ENCODE results near the genes SRY, DDX3Y and RBMY1B.

DNA sequence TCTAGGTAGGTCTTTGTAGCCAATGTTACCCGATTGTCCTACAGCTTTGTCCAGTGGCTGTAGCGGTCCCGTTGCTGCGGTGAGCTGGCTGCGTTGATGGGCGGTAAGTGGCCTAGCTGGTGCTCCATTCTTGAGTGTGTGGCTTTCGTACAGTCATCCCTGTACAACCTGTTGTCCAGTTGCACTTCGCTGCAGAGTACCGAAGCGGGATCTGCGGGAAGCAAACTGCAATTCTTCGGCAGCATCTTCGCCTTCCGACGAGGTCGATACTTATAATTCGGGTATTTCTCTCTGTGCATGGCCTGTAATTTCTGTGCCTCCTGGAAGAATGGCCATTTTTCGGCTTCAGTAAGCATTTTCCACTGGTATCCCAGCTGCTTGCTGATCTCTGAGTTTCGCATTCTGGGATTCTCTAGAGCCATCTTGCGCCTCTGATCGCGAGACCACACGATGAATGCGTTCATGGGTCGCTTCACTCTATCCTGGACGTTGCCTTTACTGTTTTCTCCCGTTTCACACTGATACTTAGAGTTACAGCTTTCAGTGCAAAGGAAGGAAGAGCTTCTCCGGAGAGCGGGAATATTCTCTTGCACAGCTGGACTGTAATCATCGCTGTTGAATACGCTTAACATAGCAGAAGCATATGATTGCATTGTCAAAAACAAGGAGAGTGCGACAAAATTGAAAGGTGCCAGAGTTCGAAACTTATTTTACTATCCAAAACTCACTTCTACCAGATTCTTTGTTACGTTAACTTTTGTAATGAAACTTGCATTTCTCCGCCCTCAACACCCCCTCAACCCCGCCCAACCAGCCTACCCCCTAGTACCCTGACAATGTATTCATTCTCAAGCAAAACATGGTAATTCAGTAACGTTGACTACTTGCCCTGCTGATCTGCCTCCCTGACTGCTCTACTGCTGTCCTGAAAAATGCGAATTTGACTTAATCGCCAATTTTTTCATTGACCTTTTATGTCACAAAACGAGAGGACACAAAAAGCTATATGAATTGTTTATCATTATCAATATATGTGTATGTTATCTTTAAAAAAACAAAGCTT lies at the start of gene SRY:
Gene SRY, minus strand, starts transcription at position 732 of the 1,063 bp plus-strand sequence.
- CAGE, long polyA plus RNA = no peak
- RRBS = no CpG with 5 or more reads among the region's 40 CpGs

GRCh38 chrY:2934723-2935324 lies 357 bp upstream of the ZFY start:
- CAGE, long polyA plus RNA = no peak
- RRBS = 9% methylated on average over 9 of the region's 45 CpGs

- CAGE, long polyA plus RNA = no peak
- RRBS = no CpG with 5 or more reads among the region's 3 CpGs
Measured at GRCh38 chrY:3775985-3776341, 197.1 kb downstream of the TGIF2LY start.

DNA sequence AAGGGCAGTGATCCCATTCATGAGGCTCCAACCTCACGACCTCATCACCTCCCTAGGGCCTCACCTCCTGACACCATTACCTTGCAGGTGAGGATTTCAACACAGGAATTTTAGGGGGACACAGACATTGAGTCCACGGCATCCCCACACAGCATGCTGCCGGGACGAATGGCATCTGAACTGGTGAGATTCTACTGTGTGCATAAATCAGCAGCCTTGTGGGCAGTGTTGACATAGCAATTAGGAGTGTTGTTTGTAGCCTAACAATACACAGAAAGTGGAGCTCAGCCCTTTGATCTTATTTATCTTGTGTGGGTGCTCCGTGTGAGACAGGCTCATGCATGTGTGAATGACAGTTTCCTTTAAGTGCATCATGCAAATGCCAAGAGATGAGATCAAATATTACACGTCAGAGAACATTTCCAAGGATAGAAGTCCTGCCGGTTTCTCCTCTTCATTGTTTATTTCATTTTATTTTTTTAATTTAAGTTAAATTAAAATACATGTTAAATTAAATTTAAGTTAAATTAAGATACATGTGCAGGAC lies 368.8 kb upstream of the AMELY start:
- CAGE, long polyA plus RNA = no peak
- RRBS = no CpG with 5 or more reads among the region's 7 CpGs

DNA sequence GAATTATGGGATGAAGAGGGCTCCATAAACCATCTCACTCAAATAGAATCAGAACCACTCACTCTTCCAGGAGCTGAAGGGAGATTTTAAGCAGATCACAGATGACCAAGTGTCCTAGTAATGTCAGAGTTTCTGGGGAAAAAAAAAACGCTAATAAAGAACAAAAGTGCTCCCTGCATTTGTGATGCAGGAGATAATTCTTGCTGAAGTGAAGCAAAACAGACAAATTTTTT lies 426.6 kb upstream of the USP9Y start:
- CAGE, long polyA plus RNA = no peak
- RRBS = no CpG with 5 or more reads among the region's 1 CpG

DNA sequence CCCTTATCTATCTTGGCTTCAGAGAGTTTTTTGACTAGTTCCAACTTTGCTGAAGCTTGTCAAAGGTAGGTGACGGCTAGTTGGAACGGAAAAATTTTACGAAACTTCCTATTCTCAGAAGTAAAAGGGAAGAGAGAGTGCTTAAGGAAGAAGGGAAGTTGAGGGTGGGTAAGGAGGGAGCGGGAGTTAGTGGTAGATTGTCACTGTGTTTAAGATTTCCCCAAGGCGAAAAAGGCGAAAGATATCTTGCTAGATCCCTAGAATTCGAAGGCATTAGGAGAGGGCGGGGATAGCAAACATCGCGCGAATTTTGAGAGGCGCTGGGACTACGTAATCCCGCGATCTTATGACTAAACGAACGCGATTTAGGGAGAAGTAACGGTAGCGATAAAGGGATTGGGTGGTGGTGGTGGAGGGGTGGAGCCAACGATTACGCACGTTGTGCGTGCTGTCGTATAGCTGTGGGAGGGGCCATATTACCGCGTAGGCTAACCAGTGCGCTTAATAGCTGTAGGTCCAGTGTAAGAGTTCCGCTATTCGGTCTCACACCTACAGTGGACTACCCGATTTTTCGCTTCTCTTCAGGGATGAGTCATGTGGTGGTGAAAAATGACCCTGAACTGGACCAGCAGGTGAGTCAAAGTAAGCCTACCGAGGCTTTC lies at the start of gene DDX3Y:
Gene DDX3Y, plus strand, starts transcription at position 519 of the 662 bp plus-strand sequence.
- CAGE, long polyA plus RNA = start-site peak on the plus strand centred at position 500 of the sequence, 73 bp wide, 1,541 and 1,028 reads in 2 replicates
- RRBS = no CpG with 5 or more reads among the region's 33 CpGs

GRCh38 chrY:14559214-14559676 lies 34.9 kb downstream of the NLGN4Y start:
- CAGE, long polyA plus RNA = no peak
- RRBS = no CpG with 5 or more reads among the region's 2 CpGs

DNA sequence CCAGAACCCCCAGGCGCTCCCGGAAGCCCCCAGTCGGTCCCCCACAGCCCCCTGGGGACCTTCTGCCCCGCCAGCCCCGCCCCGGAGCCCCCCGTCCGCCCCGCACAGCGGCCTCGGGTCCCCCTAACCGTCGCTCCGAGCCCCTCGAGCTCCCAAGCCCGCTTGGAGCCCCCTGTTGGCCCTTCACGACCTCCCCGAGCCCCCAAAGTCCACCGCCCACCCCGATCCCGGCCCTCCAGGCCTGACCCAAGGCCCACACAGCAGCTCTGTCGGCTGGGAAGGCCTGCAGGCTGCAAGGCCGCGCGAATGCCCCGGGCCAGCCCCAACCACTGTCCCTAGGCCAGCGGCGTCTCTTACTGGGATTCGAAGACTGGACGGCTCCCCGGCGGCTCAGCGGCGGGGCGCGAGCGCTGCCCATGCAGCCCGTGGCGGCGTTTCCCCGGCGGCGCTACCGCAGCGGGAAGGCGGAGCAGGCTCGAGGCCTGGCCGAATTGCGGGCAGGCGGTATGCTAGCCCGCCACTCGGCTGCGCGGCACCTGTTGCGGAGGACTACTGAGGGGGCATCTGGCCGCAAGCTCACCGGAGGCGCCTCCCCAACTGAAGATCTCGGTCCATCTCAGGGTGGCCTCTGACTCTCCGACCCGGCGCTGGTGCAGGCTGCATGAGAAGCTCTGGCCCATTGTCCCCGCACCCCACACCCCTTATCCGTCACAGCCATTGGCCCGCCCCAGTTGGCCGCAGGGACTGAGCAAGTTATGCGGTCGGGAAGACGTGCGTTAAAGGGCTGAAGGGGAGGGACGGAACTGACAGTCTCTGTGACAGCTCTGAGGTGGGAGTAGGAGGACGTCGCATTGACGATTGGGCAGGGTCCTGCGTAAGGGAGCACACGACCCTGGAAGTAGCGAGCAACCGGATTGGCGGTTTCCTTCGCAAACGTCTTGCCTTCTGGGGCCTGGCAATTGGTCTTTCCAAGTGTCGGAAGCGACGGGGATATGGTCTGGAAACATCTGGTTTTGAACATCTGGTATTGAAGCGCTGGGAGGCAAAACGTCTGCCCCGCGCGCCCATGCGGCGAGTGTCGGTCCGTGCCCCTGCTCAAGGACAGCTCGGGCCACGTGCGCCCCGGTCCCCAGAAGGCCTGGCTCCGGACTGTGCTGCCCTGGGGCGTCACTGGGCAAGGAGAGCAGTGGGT lies 303.5 kb upstream of the HSFY2 start:
- CAGE, long polyA plus RNA = no peak
- RRBS = 2% methylated on average over 31 of the region's 99 CpGs

DNA sequence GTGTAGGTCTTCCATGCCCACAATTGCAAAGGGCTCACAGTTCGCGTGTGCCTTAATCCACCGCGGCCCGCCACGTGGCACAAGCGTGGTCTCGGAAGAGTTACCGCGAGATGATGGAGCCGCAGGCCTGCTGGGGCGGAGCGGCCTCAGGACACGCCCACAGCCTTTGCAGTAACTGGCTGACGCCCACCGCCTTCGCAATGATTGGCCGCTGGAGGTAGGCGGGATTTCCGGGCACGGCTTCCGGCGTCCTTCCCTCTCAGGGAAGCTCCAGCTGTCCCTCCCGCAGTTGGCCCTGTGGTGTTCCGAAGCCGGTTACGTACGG lies at the start of gene RBMY1B:
Gene RBMY1B, plus strand, starts transcription at position 227 of the 325 bp plus-strand sequence.
- CAGE, long polyA plus RNA = no peak
- RRBS = no CpG with 5 or more reads among the region's 28 CpGs

DNA sequence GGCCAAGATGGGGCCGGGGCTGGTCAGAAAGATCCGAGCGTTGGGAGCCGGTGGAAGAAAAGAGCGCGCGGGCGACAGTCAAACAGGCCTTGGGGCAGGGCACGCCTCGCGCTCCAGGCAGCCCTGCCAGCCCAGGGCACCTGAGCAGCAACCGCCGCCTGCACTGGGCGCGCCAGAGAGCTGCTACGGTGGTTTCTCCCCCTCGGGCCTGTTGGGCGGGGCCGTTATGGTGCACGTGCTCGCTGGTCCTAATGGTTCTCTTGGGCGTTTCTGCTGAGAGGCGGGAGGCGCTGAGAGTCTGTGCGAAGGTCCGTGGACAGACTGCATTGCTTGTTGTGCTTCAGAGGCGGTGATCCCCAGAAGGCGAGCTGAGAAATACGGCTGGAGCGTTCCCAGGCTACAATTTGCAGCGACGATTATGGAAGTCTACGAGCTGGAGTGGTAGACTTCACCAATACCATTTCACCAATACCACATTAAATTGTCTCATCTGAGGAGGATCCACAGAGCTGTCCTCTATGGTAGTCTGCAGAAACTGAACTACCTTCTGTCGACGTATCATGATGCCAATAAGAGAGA lies 787.5 kb downstream of the CDY1 start:
- CAGE, long polyA plus RNA = no peak
- RRBS = no CpG with 5 or more reads among the region's 35 CpGs